ENCODE data around the genes NME8 and AMPH.

DNA sequence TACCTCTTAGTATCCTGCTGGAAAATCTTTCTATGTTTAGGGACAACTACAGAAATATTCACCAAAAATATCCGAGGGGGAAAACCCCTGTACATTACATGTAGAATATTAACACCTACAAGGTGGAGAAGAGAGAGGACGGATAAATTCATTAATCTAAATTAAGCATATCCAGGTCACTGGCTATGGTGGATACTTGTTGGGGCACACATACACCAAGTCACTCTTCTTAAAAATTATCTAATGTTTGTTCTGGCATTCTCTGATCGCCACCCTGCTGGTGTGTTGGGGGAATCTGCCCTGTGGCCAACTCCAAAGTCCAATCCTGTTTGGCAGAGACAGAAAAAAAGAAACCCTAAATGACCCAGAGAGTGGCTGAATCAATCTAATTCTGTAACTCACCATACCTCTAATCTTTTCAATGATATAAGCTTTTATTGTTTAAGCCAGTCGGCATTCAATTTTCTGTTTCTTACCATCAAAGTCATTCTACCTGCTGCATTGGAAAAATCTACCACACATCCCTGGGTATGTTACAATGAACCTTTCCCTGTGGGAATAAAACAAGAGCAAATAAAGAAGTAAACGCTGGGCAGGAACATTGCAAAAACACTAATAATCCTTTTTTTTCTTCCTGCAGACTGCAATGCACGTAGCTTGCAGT lies 34.3 kb downstream of the ELMO1 start:
- PRO-cap = no peak

- PRO-cap = no peak
Observed at GRCh38 chr7:37416913-37417546, 31.6 kb downstream of the ELMO1 start.

- PRO-cap = no peak
Observed at GRCh38 chr7:37444596-37444839, 4.1 kb downstream of the ELMO1 start.

- PRO-cap = no peak
Observed at GRCh38 chr7:37848430-37849366, at the start of gene NME8. TSS of gene NME8 (plus strand) at chr7:37848597.

GRCh38 chr7:38179653-38180184 lies 1.7 kb downstream of the STARD3NL start:
- PRO-cap = no peak

DNA sequence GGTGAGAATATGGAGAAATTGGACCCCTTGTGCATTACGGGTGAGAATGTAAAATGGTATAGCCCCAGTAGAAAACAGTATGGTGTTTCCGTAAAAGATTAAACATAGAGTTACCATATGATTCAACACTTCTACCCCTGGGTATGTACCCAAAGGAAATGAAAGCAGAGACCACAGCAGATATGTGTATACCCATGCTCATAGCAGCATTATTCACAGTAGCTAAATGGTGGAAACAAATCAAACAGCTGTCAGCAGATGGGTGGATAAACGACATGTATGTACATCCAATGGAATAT lies 42.4 kb downstream of the STARD3NL start:
- PRO-cap = no peak

GRCh38 chr7:38274488-38275039 lies 96.5 kb downstream of the STARD3NL start:
- PRO-cap = no peak

DNA sequence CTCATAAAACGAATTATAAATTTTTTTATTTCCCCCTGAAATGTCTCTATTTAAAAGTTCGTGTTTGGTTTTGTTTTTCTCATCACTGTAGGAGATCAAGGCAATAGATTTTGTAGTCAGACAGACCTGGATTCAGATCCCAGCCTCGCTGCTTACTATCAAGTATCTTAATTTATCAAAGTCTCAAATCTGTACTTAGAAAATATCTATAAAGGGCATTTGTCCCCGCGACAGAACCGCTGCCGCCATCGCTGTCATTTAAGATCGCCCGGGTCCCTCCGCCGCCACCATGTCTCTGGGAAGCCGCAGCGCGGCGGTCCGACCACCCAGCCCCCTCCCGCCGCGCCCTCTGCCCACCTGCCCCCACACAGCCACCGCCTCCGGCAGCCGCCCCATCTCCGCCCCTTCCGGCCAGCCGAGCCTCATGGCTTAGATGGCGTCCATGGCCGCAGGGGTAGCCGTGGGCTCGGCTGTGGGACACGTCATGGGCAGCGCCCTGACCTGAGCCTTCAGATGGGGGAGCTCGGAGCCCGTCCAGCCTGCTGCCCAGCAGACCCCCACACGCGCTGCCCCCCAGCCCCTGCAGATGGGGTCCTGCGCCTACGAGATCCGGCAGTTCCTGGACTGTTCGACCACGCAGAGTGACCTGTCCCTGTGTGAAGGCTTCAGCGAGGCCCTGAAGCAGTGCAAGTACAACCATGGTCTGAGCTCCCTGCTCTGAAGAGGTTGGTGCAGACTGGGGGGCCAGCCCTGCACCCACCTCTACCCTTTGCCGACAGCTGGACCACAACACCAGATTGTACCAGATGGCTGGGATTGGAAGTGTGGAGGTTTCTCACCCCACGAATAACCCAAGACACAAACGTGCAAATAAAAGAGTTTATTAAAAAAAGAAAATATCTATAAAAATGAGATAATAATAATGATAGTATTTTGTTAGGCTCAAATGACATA lies 133.3 kb downstream of the STARD3NL start:
- PRO-cap = bidirectional peak, plus-strand start at position 425 of the sequence, minus-strand start at position 297 of the sequence

- PRO-cap = no peak
Observed at GRCh38 chr7:38340385-38340812, 162.4 kb downstream of the STARD3NL start.

- PRO-cap = unidirectional peak, plus-strand start at chr7:38631028
Observed at GRCh38 chr7:38630708-38631868, at the start of gene AMPH. TSS of gene AMPH (minus strand) at chr7:38631373.

DNA sequence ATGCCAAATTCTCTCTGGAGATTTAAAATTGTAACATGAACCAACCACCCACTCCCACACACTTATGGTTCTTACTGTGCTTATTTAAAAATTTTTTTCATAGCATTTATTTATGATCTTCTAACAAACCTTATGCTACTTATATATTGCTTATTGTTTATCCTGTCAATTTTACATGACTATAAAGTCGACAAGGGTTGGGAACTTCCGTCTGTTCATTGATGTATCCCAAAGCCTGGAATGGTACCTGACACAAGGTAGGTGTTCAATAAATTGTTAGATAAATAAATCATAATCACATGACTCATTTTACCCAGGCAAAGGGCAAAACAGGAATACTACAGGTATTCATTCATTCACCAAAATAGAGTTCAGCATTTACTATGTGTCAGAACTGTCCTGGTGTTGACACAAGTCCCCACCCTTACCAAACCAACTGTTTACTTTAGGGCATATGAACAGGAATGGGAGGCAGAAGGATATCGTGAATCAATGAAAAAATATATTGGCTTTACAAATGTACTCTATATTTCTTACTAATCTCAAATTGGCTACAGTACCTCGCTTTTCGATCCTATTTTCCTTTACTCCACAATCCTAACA lies 735 bp upstream of the YAE1 start:
- PRO-cap = no peak

DNA sequence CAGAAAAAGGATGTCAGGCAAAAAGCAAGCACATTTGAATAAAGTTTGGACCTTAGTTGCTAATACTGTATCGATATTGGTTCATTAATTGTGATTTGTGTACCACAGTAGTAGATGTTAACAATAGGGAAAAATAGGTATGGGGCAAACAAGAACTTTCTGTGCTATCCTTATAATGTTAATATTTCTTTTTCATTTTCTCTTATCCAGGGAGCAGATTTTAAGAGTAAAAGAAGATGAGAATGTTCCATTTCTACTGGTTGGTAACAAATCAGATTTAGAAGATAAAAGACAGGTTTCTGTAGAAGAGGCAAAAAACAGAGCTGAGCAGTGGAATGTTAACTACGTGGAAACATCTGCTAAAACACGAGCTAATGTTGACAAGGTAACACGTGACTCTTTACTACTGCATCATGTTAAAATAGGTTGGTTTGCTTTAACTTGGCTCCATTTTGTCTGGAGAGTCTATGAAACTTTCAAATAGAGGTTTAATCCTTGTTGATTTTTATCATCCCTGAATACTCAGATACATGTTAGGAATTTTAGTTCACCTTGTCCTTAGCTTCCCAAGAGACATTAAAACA lies 73.2 kb downstream of the RALA start:
- PRO-cap = no peak

DNA sequence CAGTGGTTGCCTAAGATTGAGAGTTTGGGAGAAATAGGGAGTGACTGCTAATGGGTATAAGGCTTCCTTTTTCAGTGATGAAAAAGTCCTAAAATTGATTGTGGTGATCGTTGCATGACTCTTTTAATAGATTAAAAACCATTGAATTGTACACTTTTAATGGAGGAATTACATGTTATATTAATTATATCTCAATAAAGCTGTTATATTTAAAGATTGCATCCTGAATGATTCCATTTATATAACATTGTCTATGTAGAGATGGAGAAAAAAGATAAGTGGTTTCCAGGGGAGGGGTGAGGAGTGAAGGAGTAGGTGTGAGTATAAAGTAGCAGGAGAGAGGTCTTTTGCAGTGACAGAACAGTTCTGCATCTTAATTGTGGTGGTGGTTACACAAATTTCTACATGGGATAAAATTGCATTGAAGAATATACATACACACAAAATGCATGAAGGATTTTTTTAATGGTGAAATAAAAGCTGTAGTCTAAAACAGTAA lies 102.3 kb downstream of the RALA start:
- PRO-cap = unidirectional peak, plus-strand start at position 288 of the sequence

DNA sequence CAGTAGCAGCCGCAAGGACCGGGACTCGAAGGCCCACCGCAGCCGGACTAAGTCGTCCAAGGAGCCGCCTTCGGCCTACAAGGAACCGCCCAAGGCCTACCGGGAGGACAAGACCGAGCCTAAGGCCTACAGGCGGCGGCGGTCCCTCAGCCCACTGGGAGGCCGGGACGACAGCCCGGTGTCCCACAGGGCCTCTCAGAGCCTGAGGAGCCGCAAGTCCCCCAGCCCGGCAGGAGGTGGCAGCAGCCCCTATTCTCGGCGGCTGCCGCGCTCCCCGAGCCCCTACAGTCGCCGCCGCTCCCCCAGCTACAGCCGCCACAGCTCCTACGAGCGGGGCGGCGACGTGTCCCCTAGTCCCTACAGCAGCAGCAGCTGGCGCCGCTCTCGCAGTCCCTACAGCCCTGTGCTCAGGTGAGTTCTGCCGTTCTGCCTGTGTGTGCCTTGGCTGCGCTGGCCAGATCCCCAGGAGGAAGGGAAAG lies 1.4 kb downstream of the CDK13 start:
- PRO-cap = bidirectional peak, plus-strand start at position 309 of the sequence, minus-strand start outside the sequence

DNA sequence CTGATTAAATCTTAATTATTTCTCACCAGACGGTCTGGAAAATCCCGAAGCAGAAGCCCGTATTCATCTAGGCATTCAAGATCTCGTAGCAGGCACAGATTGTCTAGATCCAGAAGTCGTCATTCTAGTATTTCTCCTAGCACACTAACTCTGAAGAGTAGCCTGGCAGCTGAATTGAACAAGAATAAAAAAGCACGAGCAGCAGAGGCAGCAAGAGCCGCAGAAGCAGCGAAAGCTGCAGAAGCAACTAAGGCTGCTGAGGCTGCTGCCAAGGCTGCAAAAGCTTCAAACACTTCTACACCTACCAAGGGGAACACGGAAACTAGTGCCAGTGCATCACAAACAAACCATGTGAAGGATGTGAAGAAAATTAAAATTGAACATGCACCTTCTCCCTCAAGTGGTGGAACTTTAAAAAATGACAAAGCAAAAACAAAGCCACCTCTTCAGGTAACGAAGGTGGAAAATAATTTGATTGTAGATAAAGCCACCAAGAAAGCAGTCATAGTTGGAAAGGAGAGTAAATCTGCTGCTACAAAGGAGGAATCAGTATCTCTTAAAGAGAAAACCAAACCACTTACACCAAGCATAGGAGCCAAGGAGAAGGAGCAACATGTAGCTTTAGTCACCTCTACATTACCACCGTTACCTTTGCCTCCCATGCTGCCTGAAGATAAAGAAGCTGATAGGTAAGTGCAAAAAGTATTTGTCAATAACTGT lies 37.7 kb downstream of the CDK13 start:
- PRO-cap = no peak

- PRO-cap = no peak
Observed at GRCh38 chr7:40092477-40093421, 41.7 kb downstream of the MPLKIP start.

DNA sequence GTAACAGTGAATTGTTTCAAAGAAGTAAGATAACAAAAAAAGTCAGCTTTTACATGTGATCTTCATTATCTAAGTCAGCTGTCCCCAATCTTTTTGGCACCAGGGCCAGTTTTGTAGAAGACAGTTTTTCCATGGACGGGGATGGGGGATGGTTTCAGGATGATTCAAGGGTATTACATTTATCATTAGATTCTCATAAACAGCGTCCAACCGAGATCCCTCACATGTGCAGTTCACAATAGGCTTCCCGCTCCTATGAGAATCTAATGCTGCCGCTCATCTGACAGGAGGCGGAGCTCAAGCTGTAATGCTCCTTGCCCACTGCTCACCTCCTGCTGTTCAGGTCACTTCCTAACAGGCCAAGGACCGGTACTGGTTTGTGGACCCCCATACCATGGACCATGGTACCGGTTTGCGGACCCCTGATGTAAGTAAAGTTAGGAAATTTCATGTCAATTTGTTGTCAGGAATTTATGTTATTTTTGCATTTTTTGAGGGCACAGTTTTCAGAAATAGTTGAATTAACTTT lies 607.5 kb downstream of the SUGCT start:
- PRO-cap = no peak

GRCh38 chr7:40760579-40760852 lies 625.7 kb downstream of the SUGCT start:
- PRO-cap = no peak

DNA sequence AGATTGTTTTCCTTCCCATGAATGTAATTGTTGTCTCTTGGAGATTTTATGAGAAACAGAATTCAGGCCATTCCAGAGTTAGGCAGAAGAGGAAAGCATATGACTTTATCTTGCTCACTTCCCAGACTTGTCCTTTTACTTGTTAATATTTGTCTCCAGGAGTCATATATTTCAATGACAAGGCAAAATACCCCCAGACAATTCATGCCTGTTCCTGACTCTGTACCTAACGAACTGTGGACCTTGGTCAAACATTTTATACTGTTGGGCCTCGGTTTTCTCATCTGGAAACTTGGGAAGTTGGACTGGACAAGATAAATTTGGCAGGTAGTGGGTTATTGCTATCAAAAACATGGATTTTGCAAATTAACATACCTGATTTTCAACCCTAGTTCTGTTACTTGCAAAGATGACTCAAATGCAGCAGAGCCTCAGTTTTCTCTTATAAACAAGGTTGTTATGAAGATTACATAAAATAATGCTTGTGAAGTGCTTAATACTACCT lies 674.0 kb downstream of the SUGCT start:
- PRO-cap = no peak

DNA sequence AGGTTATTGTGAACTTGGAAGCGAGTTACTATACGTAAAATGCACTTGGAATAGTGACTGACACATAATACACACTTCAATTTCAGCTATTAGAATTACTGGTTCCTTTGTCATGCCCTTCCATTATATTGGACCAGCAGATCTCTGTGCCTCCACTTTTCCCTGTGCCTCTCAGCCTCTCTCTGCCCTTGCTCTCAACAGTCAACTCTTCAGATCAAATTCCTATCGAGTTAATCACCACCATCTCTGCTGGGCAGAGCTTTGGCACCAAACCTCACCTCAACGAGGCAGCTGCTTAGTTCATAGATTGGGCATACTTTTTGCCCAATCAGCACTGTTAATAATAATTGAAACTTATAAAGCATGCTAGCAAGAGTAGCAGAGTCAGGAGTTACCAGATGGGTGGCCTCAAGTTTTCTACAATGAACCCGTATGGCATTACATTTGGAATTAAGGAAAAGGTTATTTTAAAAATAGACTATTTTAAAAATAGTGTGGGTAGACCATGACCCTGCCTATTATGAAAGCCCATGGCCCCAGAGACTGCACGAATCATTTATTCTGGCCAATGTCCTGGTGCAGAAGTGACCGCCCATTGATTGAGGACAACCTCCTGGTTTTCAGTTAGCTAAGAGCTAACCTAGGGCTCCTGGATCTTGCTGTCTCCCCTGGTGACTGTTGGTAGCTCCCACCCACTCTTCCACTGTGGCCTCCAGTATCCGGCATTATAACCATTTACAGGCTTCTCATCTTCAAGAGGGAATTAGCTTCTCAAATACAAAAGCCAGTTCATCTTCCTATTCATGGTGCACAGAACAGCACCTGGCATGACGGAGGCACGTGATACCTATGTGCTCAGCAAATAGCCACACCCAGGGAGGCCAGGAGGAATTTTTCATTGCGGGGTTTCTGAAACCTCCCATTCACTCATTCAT lies 265.4 kb downstream of the INHBA start:
- PRO-cap = no peak